ENCODE measurements around a stretch of chr10.

DNA sequence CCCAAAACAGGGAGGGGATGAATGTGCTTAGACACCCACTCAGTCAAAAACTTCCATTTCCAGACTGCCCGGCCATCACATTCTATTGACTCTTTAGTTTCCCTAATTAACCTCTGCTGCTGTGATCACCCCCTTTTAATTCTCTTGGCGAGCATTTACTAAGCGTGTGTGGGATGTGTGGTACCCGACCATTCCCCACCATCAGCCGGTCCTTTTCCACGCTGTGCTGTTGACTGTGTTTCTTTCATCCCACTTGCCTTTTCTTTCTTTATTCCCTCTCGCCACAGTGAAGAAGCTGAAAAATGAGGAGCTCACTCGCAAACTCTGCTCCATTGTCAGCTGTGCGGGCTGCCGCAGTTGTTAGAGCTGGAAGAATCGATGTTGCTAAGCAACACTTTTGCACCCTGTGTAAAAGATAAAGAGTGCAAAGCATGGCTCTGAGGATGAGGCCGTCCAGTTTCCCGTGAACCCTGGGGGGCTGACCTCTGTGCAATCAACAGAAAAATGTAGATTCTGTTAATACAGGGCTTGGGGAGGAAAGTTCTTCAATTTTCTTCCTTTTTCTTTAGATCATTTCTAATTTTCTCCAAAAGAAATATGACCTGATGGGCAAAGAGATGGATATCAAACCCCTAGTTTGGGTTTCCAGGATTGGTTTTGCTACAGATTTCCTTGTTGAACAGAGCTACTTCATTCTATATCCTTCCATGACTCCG, 203.1 kb upstream of the NEBL start:
- PRO-cap: no peak

DNA sequence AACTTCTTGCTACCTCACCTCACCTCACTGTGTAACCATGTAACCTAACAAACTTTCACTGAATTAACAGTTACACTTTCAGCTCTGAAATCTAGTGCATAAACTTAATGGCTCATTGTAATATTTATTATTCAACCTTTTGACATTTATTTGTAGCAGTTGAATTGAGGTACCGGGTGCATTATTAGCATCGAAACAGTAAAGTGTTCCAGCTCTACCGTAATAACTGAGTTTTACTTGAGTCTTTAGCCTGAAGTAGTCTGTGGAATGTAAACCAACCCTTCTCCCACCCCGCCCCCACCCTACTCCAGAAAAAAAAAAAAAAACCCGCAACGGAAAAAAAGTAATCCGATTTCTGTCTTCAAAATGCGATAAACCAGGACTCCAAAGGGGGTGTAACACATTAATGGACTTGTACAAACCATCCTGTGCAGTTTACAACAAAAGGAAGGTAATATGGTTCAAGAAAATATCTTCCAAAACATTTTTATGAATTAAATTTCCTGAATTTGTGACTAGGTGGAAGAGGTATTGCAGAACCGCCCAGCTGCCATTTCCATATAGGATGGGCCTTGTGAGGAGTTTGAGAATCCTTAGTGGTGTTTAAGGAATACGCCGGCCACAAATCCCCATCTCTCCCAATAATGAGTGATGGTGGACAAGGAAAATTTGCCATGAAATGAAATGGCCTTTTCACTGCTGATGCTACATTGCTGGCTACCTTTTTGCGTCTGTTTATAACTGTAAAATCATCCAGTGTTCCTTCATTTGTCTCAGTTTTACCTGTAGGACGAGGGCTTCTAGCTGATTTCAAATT, 10.7 kb downstream of the SKIDA1 start:
- PRO-cap: no peak

DNA sequence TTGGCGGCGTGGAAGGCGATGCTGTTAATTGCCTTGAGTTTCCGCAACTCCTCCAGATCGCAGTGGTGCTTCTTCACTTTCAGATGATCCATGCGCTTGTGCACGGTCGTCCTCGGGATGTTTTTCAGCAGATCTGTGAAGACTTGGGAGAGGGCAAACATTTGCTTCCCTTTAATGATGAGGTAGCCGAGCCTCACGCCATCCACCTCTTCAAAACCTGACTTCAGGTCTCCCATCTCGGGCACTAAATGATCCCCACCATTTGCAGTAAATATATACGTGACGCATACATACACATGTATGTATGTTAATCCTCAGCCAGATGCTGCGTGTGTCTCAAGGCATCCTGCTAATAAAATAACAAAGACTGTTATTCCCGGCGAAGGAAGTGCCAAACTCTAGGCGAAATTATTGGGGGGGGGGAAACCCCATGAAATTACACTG, 7.9 kb downstream of the SKIDA1 start:
- PRO-cap: no peak

DNA sequence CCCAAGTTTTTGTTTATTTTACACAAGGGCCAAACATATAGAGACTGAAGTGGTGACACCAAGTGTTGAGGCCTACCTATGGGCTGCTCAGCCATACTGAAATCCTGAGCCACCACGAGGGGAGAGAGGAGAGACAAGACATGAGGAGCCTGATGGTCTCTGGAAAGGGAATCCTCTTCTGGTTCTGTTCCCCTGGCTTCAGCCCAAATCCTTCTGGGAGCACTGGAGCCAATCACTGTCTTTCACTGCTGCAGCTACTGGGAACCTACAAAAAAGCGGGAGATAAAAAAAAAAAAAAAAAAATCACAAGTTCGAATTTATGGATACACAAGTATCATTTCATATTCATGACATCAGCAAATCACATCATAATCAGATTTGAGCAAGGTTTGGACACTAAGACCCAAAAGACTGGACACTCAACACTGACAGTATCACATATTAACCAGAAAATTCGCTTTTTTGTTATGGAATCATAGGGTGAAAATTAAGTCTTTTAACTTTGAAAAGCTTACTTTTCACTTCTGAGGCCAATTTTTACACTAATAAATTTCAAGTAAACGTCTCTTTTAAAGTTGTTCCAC, 1.8 kb downstream of the SKIDA1 start:
- PRO-cap: no peak

DNA sequence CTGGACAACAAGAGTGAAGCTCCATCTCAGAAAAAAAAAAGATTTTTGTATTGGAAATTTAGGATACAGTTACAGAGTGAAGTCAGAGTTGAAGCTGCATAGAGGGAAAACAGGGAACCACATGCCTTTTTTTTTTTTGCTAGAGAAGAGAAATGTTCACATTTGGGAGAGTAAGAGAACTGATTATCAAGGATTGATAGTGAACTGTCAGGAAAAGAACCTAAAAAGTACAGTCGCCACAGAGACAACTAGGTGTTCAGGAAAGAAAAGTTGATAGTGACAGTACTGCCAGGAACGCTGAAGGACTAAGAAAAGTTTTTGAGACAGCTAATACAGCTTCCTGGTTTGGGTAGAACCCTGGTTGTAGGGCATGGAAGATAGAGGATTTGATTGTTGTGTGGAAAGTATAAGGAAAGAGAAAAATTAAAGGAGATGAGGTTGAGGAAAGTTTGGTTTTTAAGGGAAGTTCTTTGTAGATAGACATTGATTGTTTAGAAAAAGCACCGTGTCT, 11.1 kb downstream of the MLLT10 start:
- PRO-cap: no peak

GRCh38 chr10:21652180-21652922, 118.3 kb downstream of the MLLT10 start:
- PRO-cap: no peak

DNA sequence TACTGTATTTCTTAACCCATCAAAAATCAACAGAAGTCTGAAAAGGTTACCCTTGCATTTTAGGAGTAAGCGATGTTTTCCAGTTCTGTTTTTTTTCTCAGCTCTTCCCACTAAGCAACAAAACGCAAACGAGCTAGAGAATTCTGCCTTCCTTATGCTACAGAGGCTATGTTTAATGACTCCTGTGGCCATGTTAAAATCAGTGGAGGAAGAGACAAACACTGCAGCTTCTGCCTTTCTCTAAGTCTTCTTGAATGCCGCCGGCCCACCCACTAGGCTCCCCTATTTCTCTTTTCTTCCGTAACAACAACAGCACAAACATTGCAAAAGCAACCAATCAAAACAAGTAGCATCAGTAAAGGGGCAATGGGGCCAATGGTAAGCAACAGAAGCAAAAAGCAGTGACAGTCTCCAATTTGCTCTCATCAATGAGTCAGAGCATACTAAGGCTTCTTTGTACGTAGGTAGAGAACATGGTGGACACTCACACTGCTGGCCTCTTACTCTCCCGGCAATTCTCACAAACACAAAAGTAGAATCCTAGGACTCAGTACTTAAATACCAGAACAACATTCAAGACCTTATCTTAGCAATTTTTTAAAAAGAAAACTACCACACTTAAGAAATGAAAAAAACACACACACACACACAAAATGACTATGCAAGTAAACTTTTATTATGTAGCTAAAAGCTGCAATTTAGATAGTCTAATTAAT, 26.7 kb downstream of the DNAJC1 start:
- PRO-cap: no peak

DNA sequence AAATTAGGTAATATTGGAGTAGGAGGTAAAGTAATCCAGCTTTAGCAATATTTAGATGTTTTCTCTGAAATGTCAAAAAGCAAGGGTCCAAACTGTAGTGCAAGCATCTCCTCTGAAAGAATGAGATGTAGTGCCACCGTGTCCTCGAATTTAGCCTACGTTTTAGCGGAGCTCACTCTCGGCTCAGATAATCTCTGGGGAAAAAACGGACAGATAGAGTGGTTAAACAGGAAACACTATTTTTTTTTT, 5.4 kb upstream of the SPAG6 start:
- PRO-cap: no peak

- PRO-cap: unidirectional peak, minus-strand start at chr10:22340947; unidirectional peak, minus-strand start at chr10:22341044
These were observed 4.3 kb upstream of the SPAG6 start for GRCh38 chr10:22340739-22341562.

DNA sequence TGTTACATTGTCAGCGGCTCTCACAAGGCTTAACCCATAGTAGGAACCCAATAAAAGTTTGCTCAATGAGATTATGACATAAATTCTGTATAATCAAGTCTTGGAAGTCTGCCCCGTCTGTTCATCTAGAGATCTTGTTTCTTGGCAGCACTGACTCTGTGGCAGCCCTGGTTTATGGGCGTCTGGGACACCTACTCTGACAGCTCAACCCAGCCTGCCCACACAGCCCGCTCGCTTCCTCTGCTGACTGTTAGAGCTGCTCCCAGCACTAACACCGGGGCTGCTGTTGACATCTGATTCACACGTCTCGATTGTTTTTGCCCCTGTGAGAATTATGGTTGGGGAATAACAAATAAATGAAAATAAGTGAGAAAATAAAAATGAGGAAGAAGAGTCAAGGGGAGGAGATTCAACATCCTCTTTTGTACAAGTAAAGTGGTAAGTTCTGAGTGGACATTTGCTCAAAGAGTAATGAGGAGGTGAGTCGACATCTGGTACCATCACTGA, 160.8 kb downstream of the SPAG6 start:
- PRO-cap: no peak

- PRO-cap: no peak
These were observed 184.1 kb downstream of the PIP4K2A start for GRCh38 chr10:22530256-22530608.

GRCh38 chr10:22550379-22551063, 163.9 kb downstream of the PIP4K2A start:
- PRO-cap: no peak

DNA sequence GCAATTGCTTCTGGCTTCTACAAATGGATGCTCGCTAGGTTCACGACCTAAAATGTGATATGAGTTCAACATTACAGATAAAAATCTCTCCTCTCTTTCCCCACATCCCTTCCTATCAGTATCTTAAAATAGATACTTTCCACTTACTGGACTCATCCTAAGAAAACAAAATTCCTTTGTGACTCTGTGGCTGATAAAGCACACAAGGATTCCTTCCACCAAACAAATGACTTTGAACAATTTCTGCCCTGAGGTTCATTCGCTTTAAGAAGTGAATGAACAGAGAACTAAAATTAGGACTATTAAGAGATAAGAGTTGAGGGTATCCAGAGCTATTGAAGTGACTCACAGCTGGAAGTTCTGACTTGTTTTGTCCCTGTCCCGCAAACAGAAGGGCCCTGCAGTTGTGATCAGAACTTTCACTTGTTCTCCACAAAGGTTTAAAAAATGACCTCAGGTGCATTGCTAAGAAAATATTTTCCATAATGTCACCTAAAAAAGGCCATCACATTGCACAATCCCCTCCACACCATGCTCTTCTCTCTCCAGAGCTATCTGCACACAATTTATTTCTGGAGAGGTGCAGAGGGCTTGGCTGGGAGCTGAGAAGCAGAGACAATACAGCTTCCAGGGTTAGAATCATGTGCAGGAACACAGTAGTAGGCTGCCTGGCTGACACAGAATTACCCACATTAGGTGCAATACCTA, 96.1 kb downstream of the PIP4K2A start:
- PRO-cap: no peak

DNA sequence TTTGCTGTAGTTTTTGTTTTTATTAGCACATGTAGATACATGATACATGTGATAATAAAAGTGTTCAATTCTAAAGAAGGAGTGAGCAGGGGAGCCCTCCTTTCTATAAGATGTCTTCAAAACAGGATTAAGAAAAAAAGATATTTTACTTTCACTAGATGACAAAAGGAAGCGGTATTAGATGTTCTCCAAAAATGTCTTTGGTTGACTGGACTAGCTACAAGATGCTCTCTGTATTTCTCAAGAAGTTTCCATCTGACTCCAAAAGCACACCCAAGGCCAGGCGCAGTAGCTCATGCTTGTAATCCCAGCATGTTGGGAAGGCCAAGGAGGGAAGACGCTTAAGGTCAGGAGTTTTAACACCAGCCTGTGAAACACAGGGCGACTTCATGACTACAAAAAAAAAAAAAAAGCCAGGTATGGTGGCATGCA, 84.6 kb downstream of the PIP4K2A start:
- PRO-cap: no peak

GRCh38 chr10:22633514-22634022, 80.8 kb downstream of the PIP4K2A start:
- PRO-cap: no peak

- PRO-cap: no peak
These were observed 13.2 kb downstream of the PIP4K2A start for GRCh38 chr10:22700938-22701869.

GRCh38 chr10:22706177-22707193, 7.9 kb downstream of the PIP4K2A start:
- PRO-cap: no peak

GRCh38 chr10:22715274-22715620, 869 bp upstream of the PIP4K2A start:
- PRO-cap: no peak

- PRO-cap: no peak
These were observed 6.7 kb downstream of the PTF1A start for GRCh38 chr10:23198746-23199351.

GRCh38 chr10:23369942-23370628, 25.5 kb upstream of the C10orf67 start:
- PRO-cap: no peak

Data from pulmonary artery (tissue), 1 donor.